HT-29 (cell line): ENCODE measurements around a stretch of chr1.

GRCh38 chr1:192476917-192477454, 98.6 kb upstream of the RGS1 start:
- RAMPAGE, long total RNA: no peak

GRCh38 chr1:192530162-192530767, 45.3 kb upstream of the RGS1 start:
- RAMPAGE, long total RNA: no peak

GRCh38 chr1:192609130-192609585, 26.8 kb upstream of the RGS13 start:
- RAMPAGE, long total RNA: no peak

DNA sequence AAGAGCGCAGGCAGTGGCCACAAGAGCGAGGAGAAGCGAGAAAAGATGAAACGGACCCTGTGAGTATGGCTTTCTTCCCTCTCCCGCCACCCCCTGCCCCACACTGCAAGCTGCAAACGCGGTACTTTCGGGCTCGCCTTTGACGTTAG, 158 bp downstream of the RGS2 start:
- RAMPAGE, long total RNA: no peak

GRCh38 chr1:192810822-192811460, 2.1 kb downstream of the RGS2 start:
- RAMPAGE, long total RNA: no peak

- RAMPAGE, long total RNA: no peak
Measured at GRCh38 chr1:192925630-192926025, 116.8 kb downstream of the RGS2 start.

DNA sequence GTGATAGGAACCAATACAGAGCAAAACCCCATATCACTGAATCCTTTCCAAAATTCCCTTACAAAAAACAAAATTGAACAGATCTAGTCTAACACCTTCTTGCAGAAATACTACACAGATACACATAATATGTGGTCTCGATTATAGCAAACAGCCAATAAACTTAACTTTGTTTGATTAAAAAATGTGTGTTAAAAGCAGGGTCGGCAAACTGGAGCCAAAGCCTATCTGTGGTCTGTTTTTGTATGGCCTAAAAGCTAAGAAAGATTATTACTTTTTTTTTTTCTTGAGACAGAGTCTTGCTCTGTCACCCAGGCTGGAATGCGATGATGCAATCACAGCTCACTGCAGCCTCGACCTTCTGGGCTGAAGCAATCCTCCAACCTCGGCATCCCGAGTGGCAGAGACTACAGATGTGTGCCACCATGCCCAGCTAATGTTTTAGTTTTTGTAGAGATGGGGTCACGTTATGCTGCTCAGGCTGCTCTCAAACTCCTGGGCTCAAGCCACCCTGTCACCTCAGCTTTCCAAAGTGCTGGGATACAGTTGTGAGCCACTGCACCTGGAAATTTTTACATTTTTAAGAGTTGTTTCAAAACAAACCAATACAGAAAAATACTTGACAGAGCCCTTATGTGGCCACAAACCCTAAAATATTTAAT, 6.4 kb upstream of the GLRX2 start:
- RAMPAGE, long total RNA: no peak

- RAMPAGE, long total RNA: no peak
Measured at GRCh38 chr1:193348295-193348731, 161.9 kb upstream of the B3GALT2 start.

GRCh38 chr1:194028031-194028346, 841.6 kb upstream of the B3GALT2 start:
- RAMPAGE, long total RNA: no peak

- RAMPAGE, long total RNA: no peak
Measured at GRCh38 chr1:194547881-194548226, 1361.4 kb upstream of the B3GALT2 start.

GRCh38 chr1:194823001-194823394, 1636.6 kb upstream of the B3GALT2 start:
- RAMPAGE, long total RNA: no peak

- RAMPAGE, long total RNA: no peak
Measured at GRCh38 chr1:196393675-196394250, 214.5 kb downstream of the KCNT2 start.

GRCh38 chr1:196400733-196401416, 207.4 kb downstream of the KCNT2 start:
- RAMPAGE, long total RNA: no peak

DNA sequence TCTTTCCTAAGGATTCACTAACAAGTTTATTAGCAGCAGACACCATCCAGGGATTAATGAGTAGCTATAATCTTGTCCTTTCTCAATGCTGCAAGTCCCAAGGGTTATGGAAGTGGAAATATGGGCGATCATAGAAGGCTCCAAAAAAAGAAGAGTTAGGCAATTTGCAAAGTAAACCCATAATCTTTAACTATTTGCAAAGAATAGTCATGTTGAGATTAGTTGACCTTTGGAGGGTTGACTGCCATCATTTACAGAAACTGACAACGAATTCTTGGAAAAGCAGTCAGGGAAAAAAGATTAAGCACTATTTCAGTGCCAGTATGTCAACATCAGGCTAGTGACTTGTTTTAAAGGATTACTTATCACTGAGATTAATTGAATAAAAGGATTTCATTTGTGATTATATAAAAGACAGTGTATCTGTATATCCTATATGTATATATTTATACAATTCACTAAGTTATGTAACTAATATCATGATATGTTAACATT, 169.8 kb downstream of the KCNT2 start:
- RAMPAGE, long total RNA: no peak

DNA sequence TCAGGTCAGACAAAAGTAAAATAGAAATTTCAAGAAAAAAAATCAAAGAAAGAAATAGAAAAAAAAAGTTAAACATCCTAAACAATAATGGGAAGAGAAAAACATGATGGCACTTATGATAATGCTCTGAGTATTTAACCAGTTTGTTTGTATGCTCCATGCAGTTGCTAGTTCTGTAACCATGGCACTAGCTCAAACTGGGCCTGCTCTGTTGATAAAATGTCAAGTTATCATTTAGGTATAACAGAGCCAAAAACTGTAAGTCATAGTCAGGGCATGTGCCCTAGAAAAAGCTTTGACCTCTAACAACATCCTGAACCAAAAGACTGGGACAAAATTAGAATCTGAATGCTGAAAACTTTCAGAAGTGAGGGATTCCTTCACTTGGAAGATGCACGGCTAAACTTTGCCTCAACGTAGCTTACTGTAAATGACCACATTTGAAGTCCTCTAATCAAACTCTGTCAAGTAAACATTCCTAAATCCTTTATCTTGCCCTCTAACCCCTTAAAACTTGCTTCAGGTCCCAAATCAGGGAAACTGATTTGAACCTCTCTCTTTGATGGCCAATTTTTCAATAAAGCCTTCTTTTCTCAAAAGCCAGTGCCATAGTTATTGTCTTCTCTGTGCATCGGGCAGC, 148.8 kb downstream of the KCNT2 start:
- RAMPAGE, long total RNA: no peak

DNA sequence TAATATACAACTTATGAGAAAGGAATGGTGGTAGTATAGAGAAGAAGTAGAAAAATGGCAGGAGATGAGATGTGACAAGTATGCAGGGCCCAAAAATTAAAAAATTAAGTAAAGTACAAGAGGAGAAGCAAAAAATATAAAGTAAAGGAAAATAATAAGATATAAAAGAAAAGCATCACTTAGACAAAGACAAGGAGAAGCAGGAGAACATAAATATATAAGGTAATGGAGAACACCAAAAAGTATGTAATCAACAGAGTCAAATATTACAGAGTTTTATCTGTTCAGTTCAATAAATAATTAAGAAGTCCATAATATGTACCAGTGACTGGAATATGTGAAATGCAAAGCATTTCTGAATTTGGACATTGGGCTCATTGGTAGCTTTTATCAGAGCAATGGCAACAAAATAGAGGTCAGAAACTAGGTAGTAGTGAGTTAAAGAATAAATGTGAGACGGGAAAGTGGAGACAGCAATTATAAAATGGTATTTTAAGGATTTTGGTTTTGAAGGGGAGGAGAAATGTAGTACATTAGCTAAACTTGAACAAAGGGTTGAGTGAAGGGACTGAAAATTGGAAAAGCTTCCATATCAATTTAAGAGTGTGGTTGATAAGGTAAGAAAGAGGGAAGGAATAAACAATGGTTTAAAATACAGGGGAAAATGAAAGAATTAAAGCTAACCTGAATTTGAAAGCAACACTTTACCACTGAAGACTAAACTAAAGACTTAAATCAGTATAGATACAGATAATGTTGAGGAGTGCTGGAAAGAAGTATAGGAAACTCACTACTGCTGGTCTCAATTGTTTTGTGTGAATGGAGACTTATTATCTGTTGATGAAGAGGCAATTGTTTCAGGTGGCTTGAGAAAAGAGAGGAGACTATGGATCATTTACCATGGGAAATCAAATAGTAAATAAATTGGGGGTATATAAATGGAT, 31.4 kb downstream of the CFH start:
- RAMPAGE, long total RNA: no peak

DNA sequence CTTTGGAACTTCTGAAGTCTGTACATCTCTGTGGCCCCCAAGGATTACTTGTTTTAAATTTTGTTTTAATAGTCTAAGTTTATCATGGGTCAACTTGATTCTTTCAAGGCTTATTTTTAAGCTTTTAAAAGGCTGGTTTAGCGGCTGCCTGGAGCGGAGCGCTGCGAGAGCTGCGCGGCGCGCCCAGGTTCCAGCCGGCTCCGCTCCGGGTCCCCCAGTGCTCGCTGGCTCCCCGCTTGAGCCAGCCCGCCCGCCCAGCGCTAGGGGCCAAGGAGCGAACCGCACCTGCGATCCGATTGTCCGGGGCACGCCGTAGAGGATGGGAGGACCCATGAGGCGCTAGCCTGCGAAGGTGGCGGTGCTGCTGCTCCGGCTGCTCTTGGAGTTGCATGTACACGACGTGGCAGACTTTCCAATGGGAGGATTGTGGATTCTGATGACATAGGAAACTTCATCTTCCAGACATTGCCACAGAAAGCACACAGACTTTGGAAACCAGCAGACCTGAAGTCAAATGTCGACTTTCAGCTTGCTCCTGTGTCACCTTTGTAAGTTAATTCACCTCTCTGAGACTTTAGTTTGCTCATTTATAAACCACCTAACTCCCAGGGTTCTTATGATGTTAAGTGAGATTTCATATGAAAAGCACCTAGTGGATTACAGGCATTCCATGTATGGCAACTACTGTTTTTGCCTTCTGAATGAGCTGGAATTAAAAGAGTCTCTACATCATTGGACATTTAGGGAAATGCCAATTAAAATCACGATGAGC, 9.8 kb upstream of the CFHR4 start:
- RAMPAGE, long total RNA: no peak

DNA sequence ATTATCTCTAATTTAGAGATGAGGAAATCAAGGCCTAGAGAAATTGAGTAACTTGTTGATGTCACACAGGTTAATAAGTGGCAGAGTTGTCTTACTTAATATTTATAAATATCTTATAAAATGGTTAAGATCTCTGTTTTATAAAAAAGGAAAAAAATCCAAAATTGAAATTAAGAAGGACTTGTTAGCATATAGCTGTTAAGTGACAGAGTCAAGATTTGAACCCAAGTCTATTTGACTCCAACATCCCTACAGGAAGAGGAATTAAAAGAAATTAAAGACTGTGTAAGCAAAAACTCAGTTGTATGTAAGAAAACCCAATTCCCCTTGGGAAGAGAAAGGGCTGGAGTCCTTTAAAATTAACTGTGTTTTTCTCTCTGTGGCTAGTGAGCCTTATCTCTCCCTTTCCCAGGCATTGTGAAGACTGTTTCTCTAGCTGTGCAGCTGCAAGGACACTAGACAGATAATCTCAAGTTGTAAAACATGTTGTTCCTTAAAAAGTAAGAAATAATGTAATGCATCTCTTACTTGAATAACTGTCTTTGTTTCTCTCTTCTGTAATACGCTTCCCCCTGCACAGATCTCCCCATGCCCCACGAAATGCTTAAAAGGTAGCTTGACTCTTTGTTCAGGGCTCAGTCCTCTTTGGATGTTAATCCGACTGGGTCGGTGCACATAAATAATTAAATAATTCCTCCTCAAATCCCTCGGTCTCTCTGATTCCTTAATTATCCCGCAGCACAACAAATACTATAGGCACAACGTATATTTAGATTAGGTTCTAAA, 29.9 kb upstream of the F13B start:
- RAMPAGE, long total RNA: no peak

- RAMPAGE, long total RNA: no peak
Measured at GRCh38 chr1:197464041-197464450, 196.0 kb downstream of the CRB1 start.

- RAMPAGE, long total RNA: no peak
Measured at GRCh38 chr1:197620558-197621100, 154.7 kb downstream of the DENND1B start.